Mesenteric fat pad (tissue), 1 donor: ENCODE measurements around a stretch of chr4.

DNA sequence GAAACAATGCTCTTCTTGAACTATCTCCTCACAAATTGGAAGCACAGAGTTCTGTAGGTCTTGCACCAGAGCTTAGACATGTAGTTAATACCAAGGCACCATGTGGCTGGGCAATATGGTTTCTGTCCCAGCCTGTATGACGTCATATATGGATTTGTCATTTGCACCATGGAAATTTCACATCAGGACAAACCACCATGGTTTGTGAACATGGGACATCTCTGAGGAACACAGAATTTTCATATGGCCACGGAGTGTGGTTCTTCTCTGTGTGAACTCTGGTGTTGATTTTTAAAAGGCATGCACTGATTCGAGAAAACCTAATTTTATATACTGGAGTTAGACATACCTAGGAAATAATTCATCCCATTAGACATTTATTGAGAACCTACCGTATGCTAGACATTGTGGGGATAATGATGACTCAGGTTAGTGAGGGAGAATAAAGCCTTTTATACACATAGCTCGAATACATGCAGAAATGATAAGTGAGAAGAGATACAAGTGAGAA, 67.9 kb downstream of the WWC2 start:
- PRO-cap = no peak

DNA sequence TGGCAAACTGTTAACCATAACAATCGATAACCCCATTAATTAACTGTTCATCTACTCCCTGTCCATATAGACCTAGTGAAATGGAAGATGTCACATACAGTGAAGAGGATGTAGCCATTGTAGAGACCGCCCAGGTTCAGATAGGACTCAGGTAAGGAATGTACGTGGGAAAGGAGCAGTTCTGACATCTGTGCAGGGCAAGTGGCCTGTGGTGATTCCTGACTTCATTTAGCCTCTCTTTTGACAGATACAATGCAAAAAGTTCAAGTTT, 54.5 kb downstream of the CLDN22 start:
- PRO-cap = no peak

DNA sequence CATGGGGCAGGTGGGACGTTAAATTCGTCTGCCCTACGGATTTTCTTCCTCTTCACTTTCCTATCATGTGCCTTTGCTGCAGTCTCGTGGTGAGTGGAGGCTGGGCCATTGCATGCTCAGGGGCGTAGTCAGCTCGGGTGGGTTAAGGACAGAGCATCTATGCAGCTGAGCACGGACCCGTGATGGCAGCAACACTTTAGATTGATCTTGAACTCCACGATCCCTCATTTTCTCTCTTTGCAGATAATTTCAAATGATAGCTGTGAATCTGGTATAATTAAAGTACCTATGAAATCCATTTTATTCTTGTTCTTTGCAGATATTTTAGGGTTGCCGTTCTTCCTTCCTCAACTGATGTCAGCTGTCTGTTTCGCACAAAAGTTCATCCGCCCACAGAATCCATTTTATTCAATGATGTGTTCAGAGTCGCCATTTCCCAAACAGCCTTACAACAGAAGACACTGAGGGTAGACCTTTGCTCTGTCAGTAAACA, 51.4 kb downstream of the CLDN22 start:
- PRO-cap = no peak

GRCh38 chr4:183350665-183351046, 28.4 kb upstream of the CLDN24 start:
- PRO-cap = no peak

DNA sequence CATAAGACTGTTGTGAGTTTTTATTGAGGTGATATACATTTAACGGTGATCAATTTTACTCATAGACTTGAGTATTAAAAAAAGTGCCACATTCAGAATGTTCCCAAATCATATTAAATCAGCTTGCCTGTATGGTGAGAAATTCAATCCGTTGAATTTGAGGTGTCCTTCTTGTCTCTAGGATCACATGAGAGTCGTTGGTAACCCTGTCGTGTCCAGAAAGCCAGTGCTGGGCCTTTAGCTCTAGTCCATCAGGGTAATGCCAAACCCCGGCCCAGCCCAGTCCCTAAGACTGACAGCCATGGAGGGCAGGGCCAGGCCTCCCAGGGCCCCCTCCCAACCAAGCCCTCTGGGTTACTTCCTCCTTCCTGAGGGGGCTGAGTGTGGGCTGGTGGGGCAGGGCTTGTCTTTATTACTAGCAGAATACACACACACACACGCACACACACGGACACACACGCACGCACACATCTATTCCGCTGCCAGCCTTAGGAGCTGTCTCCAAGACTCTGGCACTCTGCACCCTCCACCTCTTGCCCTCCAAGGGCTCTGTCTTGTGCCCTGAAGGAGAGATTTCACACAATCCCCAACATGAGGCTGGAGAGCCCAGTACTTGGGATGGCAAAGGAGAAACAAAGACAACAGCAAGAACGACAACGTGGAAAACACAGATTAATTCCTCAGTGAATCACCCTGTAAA, 35.7 kb upstream of the CDKN2AIP start:
- PRO-cap = no peak

DNA sequence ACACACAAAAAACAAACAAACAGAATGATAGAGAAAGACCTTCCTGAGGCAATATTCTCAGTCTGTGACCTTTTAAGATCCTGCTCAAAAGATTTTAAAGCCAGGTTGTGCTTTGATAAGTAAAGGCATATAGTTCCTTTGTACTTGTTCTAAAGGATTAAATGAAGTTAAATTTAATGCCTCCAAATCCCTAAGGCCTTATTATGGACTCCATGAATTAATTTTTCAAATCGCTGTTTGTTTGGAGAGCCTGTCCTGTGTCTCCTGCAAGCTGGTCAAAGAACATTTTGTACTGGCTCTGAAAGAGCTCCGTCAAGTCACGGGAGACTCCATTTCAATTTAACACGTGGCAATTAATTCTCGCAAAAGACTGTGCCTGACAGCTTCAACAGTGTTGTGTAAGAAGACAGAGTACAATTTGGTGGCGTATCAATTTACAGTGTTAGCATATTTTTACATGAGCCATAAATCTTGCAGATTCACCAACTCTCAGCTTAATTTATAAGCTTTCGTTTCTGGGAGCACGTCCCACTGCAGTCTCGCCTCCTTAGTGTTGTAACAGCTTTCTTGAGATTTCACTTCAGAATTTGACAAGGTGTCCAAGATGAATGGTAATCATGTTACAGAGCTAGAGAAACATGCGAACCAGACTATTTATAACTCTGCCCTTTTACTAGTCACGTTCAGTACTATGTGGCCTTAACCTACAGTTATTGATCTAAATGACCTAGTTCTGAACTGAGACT, 70.8 kb downstream of the RWDD4 start:
- PRO-cap = no peak

GRCh38 chr4:183639368-183639846, 19.6 kb downstream of the RWDD4 start:
- PRO-cap = no peak

- PRO-cap = no peak
Measured at GRCh38 chr4:183807903-183808681, 97.0 kb upstream of the STOX2 start.

- PRO-cap = no peak
Measured at GRCh38 chr4:183924176-183924912, 19.2 kb downstream of the STOX2 start.

- PRO-cap = no peak
Measured at GRCh38 chr4:184039802-184040398, 134.8 kb downstream of the STOX2 start.

DNA sequence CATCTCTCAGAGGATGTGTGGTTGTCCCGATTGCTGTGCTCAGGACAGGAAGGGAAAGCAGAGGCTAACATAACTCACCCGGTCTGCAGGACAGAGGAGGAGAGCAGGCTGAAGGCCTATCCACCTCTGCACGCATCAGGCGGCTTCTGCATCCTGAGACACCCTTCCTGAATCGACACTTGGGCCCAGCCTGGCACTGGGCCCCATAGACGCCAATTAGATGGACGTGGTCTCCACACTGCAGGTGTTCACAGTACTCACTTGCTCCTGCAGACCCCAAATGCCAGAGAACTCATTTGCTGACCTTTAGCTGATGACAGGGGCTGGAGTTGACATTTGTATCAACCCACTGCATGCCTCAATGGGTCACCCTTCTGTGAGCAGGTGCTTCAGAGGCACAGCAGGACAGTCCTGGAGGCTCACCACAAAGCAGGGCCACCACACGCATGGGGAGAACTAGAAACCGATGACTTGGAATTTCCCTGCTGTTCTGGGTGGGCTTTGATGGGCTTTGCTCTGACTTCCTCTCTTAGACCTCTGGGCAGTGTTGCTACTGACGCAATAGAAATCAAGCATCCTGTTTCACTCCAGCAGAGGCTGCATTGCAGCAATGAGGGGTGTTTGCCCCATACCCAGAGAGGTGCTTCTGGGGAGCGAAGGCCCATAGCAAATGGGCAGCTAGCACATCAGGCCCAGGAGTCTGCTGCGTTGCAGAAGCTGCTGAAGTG, 96.4 kb upstream of the ENPP6 start:
- PRO-cap = no peak

DNA sequence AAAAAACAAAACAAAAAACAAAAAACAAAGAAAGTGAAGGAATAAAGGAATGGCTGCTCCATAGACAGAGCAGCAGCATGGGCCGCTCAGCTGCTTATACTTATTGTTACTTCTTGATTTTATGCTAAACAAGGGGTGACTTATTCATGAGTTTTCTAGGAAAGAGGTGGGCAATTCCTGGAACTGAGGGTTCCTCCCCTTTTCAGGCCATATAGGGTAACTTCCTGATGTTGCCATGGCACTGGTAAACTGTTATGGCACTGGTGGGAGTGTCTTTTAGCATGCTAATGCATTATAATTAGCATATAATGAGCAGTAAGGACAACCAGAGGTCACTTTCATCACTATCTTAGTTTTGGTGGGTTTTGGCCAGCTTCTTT, 121.7 kb upstream of the ENPP6 start:
- PRO-cap = no peak

DNA sequence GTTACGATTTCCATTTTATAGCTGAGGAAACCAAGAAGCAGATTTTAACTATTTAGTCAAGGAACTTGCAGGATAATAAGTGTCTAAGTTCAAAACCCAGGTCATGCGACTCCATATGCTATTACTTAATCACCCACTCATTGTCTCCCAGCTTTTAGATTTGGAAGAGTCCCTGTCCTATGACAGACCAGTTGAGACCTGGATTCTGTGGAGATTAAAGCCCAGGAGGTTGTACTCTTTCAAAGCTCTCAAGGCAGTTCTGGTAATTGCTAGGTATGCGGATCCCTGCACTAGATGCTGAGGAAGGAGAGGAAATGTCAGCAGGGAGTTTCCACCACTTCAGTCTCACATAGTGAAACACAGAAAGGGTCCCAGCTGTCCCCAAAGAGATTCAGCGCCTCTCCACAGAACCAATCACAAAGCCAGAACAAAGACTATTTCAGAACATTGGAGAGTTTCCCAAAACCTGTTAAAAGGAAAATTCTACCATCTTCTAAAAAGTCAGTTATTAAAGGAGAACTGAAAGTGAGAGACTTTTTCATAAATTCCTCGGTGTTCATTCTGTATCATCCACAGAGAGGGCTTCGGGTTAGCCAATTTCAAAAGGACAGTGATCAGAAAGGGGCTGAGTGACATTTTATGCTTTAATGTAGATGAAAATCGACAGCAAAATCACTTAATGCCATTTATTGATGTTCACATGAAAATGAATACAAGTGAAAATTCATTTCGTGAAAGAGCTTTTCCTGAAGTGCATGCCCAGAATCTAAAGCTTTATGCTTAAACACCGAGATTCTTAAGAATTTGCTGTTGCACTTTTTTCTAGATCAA, 53.3 kb downstream of the IRF2 start:
- PRO-cap = no peak

GRCh38 chr4:184432300-184433051, 41.9 kb downstream of the IRF2 start:
- PRO-cap = no peak

DNA sequence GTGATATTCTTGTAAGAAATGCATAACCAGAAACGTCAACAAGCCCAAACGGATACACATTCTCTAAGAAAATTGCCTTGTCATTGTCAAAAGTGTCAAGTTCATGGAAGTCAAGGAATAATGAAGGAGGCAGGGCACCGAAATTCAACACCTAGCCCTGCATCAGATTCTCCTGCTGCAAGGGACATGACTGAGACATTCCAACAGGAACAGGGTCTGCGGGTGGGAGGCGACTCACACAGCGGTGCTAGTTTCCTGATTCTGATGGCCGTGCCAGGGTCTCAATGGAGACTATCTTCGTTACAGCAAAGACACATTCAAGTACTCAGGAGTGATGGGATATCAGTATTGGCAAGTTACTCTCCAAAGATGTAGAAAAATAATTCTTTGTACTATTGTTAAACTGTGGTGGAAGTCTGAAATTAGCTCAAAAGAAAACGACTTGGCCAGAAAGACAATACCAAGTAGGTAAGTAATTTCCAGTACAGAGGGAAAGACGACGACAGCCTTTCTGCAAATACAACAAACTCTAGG, 26.6 kb downstream of the IRF2 start:
- PRO-cap = no peak

- PRO-cap = no peak
Measured at GRCh38 chr4:184472263-184472660, 2.1 kb downstream of the IRF2 start.

GRCh38 chr4:184514269-184514687, 39.9 kb upstream of the IRF2 start:
- PRO-cap = no peak

- PRO-cap = no peak
Measured at GRCh38 chr4:184625418-184626232, 23.6 kb downstream of the CASP3 start.

DNA sequence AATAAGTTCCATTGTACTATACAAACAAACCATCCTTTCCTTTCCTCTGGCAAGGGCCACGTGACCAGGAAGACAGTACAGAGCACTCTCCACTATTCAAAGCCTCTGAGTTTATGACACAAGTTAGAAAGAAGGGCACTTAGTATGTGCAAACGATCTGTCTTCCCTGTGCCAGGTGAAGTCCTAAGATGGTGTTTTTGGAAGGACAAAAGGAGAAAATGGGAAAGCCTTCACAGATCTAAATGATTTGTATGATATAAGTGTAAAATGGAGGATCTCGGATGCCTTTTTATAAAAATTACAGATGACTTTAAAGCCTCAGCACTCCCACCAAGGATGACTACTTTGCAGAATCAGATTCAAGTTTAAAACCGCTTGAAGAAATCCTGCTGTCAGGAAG, 2.9 kb downstream of the CASP3 start:
- PRO-cap = no peak

- PRO-cap = unidirectional peak, plus-strand start at chr4:184648846
Measured at GRCh38 chr4:184647896-184649066, 966 bp downstream of the CASP3 start.